A673 (cell line): ENCODE results near the genes PCGF2, MED1 and PPP1R1B.

DNA sequence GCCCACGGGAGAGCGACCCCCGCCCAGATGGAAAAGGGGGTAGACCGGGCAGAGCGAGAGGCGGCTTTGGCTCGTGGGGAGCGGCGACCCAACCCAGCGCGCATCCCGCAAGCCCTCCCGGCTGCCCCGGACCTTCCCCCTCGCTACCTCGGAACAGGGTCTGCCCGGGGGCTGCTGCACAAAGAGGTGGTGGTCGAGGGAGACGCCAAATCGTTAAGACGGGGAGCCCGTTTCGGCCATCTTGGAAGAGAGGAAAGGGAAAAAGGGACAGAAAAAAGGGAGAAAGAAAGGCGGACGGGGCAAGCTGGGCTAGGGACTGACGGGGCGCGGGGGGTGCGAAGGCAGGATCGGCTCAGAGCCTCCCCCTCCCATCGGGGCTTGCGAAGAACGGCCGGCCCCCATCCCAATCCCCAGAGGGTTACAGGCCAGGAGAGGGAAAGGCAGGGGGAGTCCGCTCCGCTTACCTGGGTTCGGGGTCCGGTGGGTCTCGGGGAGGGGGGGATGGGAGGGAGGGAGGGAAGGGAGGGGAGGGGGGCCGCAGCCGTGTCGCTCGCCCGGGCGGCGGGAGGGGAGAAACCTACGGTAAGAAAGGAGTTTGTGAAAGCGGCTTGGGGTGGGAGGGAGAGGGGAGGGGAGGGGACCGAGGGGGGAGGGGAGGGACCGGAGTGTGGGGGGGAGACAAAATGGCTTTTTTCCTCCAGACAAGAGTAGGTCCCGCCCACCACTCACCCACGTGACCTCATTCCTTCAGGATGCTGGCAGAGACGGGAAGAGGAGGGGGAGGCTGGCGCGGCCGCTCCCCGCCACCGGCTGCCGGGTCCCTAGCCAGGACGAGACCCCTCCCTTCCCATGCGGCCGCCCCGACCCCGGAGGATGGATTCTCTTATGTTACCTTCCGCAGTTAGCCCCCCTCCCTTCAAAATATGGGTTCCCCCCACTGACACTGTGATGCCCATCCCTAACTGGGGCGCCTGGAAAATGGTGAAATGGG is at the start of gene PCGF2:
Gene PCGF2, minus strand, starts transcription at position 605 of the 991 bp plus-strand sequence.
- PRO-cap, result bidirectional peak, plus-strand start at position 761 of the sequence, minus-strand start at position 587 of the sequence

DNA sequence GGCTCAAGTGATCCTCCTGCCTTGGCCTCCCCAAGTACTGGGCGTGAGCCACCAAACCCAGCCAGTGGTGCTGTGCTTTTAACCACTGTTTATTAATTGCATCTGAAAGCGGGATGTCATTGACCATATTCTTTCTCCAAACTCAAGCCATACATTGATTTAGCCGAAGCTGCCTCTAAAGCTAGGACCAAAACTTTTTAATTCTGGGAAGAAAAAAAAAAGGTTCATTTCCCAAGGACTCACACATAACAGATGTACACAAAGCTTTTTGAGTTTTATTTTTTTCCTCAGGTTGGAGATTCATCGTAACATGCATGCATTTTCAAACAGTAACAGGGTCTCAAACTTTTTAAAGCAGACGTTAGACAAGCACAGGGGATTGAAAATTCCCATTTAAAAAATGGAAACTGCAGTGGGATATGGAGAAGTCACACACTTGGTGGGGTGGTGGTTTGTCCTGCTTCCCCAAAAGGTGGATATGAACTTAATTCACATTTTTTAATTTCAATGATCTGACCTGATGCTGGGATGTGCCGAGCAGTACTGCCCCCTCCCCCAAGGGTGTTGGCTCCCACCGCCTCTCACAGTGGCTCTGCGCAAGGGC is 13.0 kb downstream of the PSMB3 start:
- PRO-cap, result no peak

- PRO-cap, result no peak
These were observed 2.9 kb downstream of the PIP4K2B start for GRCh38 chr17:38796493-38796840.

- PRO-cap, result no peak
These were observed 2.4 kb downstream of the PIP4K2B start for GRCh38 chr17:38796841-38797468.

- PRO-cap, result no peak
These were observed 2.0 kb downstream of the RPL23 start for GRCh38 chr17:38851422-38851945.

- PRO-cap, result no peak
These were observed 41.5 kb downstream of the LASP1 start for GRCh38 chr17:38911323-38911844.

- PRO-cap, result no peak
These were observed 78.7 kb upstream of the FBXO47 start for GRCh38 chr17:39046021-39046256.

GRCh38 chr17:39100959-39101599 is 50.4 kb downstream of the PLXDC1 start:
- PRO-cap, result no peak

GRCh38 chr17:39153394-39154053 is 2.1 kb upstream of the PLXDC1 start:
- PRO-cap, result unidirectional peak, minus-strand start at chr17:39153468; bidirectional peak, plus-strand start at chr17:39153944, minus-strand start at chr17:39153811

DNA sequence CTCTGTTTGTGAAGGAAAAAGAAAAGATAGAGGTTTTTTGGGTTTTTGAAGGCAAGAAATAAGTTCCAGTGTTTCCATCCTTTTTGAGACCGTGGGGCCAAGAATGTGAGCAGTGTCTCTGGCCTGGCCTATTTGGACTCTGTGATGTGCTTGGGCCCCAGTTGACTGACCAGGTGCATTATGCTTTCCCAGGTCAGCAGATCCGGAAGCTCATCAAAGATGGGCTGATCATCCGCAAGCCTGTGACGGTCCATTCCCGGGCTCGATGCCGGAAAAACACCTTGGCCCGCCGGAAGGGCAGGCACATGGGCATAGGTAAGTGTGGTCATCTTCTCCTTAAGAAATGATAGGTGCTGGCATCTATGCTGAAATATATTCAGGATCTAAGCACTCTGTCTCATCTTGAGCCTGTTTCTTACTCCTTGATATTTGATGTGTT is 2.1 kb downstream of the RPL19 start:
- PRO-cap, result no peak

DNA sequence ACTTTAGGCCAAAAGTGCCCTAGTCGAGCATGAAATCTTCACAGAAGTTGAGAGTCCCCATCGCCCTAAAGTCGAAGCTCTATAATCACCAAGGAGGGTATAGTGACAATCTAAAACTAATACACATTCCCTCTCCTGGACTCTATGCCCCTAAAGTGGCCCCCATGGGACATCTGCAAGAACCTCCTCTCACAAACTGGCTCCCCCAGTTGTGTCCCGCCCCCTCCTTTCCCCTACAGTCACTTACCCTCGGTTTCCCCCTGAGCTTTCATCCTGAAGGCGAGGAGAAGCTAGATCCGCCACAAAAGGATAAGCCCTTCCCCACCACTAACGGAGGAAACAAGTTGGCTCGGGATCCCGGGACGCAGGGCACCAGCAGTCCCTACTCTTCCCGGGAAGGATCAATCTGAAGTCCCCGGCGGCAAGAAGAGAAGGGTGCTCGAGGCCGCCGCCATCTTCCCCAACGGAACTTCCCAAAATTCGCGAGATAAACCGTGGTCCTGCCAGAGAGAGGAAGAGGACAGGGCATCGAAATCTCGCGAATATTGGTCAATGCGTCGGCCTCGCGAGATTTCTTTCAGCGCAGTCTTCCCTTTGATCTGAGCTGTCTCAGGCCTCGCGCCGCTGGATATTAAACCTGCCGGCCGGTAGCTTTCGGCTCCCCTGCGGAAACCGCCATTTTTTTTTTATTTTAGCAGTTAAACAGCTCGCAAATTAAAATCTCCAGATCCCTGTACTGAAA is at the start of gene MED1:
Gene MED1, minus strand, starts transcription at position 473 of the 742 bp plus-strand sequence.
- PRO-cap, result bidirectional peak, plus-strand start at position 208 of the sequence, minus-strand start at position 215 of the sequence; bidirectional peak, plus-strand start at position 612 of the sequence, minus-strand start at position 408 of the sequence

DNA sequence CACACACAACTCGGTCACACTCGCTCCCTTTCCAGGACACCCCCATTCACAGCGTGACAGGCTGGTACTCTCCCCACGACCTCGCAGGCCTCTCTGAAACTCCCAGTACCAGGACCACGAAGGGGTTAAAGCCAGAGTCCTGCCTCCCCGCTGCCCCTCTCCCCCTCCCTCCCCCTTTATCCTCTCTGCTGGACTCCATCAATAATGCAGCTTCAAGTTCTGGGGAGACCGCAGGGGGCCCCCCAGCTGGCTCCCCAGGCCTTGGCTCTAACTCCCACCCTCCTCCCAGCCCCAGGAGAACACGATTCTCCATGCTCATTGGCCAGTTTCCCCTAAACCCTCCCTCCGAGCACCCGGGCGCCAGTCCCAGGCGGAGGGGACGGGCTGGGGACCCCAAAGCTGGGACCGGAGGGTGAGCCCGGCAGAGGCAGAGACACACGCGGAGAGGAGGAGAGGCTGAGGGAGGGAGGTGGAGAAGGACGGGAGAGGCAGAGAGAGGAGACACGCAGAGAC is at the start of gene PPP1R1B:
Gene PPP1R1B, plus strand, starts transcription at position 424 of the 513 bp plus-strand sequence.
- PRO-cap, result no peak

GRCh38 chr17:39652826-39653445 is 12.2 kb upstream of the TCAP start:
- PRO-cap, result no peak

GRCh38 chr17:39700352-39701003 is 614 bp downstream of the ERBB2 start:
- PRO-cap, result no peak

- PRO-cap, result no peak
These were observed 10.0 kb downstream of the ERBB2 start for GRCh38 chr17:39709470-39710608.

GRCh38 chr17:39713675-39713875 is 13.7 kb downstream of the ERBB2 start:
- PRO-cap, result no peak

DNA sequence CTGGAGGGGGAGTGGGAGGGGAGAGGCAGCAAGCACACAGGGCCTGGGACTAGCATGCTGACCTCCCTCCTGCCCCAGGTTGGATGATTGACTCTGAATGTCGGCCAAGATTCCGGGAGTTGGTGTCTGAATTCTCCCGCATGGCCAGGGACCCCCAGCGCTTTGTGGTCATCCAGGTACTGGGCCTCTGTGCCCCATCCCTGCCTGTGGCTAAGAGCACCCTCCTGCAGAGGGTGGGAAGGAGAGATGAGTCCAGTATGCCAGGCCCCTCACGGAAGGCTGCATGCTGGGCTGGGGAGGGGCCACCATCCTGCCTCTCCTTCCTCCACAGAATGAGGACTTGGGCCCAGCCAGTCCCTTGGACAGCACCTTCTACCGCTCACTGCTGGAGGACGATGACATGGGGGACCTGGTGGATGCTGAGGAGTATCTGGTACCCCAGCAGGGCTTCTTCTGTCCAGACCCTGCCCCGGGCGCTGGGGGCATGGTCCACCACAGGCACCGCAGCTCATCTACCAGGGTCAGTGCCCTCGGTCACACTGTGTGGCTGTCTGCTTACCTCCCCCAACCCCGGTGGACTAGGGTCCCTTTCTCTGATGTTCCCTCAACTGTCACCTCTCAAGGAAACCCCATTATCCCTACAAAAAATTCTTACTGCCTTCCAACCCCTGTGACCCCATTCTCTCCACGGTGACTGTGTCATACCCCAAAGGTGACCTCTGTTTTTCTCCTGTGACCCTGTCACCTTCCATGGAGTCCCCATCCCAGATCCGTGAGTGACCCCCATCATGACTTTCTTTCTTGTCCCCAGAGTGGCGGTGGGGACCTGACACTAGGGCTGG is 3.6 kb downstream of the MIEN1 start:
- PRO-cap, result no peak

DNA sequence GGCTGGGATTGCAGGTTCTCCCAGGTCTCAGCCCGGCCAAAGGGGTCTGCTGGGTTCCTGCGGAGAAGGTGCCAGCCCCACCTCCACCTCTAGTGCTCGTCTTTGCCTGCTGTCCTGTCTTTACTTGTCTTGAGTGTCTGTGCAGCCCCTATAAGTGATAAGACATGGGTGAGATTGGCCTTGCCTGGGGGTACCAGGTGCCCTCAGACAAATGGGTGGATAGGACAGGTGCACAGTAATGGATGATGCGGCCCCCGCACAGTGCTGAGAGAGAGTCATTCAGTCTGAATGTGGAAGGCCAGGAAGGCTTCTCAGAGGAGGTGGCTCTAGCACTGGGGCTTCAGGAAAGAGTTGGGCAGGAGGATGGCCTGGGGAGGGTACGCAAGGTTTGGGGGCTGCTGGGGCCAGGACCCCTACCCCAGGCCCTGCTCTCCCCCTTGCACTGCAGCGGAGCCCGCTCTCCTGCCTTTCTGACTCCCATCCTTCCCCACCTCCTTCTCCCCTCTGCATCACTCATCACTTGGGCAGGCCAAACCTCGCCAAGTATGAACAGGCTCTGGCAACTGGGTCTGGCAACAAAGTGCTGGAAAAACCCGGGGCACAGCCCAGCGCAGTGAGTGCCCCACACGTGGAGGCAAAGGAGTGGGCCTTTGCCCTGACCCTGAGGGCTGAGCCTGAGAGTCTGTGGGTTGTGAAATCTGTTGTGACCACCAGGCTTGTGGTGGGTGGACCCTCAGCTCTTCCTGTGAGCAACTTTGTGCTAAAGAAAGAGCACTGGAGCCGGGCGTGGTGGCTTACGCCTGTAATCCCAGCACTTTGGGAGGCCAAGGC is 3.4 kb downstream of the GRB7 start:
- PRO-cap, result no peak

- PRO-cap, result no peak
These were observed 15.4 kb downstream of the GRB7 start for GRCh38 chr17:39753110-39753482.

- PRO-cap, result unidirectional peak, plus-strand start at chr17:39753921; unidirectional peak, minus-strand start at chr17:39753993; bidirectional peak, plus-strand start at chr17:39754613, minus-strand start at chr17:39754307
These were observed 16.4 kb downstream of the GRB7 start for GRCh38 chr17:39753799-39754779.